Neural cell (in vitro differentiated cells): ENCODE measurements around the gene TNP2.

GRCh38 chr16:11093917-11094670, 149.7 kb downstream of the CLEC16A start:
- RAMPAGE, long total RNA: no peak

- RAMPAGE, long total RNA: no peak
Measured at GRCh38 chr16:11113622-11113903, 142.4 kb downstream of the SOCS1 start.

DNA sequence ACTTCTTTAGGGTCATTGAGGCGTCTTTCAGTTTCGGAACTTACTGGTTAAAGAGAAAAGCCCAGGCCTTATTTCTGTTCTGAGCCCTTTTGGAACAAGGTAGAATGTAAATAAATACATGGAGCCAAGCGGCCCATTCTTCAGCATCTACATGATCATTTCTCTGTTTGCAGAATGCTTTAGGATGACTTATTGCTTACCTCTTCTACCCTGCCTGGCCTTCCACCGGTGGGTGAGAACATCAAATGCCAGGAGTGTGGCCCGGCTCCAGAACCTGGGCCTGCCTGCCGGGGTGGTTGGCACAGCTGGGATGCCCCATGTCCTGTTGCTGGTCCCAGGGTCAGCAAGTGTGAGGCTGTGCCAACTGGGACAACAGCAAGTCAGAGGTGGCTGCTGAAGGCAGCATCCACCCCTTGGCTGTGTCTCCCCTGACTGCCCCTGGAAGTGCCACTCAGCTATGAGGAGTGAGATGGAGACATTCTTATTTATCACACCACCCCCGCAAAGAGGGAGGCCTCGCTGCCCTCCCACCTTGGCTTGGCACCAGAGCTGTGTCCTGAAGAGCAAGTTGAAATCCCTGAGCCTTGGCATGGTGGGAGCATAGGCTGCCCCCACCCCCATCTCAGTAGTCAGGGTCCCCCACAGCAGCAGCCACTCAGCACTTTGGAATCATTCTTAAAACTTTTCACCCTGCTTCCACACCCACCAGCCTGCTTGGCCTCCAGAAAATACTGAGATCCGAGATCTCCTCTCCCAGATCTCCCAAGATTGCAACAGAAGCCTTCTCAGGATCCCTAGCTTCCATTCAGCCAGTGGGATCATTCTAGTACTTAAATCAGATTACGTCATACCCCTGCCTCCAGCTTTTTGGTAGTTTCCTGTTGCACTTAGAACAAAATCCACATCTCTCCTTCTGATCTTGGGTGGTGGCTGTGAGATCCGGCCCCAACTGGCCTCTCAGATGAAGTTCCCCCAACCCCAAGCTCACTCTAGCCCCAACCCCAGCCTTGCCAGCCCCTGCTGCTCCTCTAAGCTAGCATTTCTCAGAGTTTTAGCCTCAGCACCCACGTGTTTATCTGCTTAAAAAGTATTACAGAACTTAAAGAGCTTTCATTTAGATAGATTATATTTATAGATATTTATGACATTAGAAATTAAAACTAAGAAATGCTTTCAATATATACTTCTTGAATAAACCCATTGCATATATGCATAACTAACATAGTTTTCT, 127.5 kb downstream of the SOCS1 start:
- RAMPAGE, long total RNA: no peak

GRCh38 chr16:11131750-11132079, 124.3 kb downstream of the SOCS1 start:
- RAMPAGE, long total RNA: no peak

GRCh38 chr16:11250959-11251779, 4.8 kb downstream of the SOCS1 start:
- RAMPAGE, long total RNA: no peak

DNA sequence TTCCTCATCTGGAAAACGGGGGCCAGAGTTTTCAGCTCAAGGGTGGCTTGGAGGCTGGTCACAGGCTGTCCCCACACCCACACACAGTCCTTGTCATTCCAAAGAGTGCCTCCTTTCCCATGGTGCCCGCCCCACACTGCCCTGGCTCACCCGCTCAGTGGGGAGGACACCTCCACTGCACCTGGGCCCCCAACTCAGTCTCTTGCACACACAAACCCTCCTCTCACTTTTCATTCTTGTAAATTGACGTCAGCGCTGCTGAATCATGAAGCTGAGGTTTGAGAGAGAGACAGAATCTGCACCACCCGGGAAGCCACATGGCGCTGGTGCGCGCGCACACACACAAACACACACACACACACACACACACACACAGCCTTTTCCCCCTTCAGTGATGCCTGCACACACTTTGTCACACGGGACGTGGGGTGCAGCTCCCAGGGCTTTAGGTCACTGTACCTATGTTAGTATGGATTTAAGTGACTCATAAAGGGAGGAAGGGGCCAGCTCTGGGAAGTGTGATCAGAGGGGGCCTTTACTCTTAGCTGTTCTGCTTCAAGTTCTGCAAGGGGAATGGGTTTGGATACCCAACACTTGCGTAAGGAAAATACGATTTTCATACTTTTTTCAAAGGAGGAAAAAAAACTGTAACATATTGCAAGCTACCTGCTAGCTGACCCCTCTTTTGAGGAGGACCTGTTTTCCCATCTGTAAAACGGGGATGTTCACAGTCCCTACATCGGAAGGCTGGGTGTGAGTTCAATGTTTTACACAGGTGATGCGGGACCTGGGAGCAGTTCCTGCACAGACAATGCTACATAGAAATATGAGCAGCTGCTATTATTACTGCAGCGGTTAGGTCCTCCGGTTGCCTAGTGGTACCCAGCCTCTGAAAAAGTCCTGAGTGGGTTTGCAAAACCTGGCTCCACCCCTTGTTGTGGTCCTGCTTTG, 3.8 kb downstream of the SOCS1 start:
- RAMPAGE, long total RNA: no peak

DNA sequence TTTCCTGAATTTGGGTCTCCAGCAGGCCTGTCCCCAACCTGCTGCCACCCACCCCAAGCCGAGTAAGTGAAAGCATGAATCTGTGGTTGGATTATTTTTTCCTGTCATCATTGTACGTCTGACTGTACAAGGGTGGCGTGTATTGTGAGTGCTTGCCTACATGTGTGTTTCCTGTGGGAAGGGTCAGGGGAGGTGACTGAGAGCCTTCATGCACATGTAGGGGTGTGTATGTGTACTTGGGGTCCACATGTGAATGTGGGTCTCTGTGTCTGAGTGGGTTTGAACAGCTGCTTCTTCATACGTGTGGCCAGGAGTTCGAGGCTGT, 5.3 kb downstream of the TNP2 start:
- RAMPAGE, long total RNA: no peak

DNA sequence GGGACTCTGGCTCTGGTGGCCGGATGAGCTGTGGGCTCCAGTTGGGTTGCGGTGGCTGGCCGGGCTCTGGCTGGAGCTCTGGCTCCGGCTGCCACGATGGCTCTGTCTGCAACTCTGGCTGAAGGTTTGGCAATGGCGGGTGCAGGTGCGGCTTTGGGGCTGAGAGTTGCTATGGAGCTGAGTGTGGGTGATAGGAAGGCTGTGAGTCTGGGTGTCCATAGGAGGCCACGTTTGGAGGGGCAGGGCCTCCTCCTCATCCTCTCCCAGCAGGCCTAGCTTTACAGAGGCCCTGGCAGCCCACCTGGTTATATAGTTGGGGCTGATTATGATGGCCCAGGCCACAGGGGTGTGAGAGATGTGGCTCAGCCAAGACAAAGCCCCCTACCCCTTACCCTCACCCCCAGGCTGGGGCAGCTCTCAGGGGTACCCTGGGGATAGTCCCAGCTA, at the start of gene TNP2:
TNP2 (minus strand) TSS at position 282 of the 447 bp plus-strand sequence.
- RAMPAGE, long total RNA: no peak

DNA sequence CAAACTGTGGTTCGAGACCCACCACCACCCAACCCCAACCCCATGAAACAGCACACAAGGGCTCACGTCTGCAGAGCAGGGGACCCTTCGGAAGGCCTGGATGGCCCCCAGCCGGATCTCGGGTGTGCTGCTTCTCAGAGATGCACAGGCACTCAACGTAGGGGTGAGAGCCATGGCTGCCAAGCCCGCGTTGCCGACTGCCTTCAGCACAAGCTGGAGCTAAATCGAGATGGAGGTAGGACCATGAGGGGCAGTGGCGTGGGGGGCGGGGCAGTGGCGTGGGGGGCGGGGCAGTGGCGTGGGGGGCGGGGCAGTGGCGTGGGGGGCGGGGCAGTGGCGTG, 33.5 kb downstream of the ENSG00000188897 start:
- RAMPAGE, long total RNA: no peak

GRCh38 chr16:11576567-11577511, 9.9 kb downstream of the LITAF start:
- RAMPAGE, long total RNA: no peak

- RAMPAGE, long total RNA: no peak
Measured at GRCh38 chr16:11585272-11586453, 1.1 kb downstream of the LITAF start.

GRCh38 chr16:11670801-11671424, 2.7 kb downstream of the SNN start:
- RAMPAGE, long total RNA: no peak

DNA sequence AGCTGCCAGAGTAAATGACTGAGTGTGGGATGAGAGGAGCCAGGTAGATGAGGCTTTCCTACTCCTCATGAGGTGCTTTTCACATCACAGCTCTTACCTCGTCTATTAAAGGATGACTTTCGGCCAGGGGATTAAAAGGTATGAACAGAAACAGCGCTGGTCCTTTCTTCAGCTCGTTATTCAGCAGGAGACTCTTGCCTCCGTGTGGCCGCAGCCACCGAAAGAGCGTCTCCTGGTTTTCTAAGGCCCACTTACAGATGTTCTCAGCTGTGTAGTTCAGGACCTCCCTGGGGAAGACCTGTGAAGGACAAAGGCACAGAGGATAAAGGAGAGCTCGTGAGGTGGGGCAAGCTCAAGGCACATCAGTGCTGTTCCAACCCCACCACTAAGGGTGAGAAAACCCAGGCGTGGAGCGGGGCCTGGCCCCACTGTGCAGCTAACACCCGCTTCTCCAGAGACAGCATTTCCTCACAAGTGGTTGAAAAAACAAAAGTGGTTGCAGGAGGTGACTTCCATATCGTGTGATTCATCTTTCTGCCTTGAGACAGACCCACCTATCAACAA, 29.9 kb downstream of the SNN start:
- RAMPAGE, long total RNA: no peak

DNA sequence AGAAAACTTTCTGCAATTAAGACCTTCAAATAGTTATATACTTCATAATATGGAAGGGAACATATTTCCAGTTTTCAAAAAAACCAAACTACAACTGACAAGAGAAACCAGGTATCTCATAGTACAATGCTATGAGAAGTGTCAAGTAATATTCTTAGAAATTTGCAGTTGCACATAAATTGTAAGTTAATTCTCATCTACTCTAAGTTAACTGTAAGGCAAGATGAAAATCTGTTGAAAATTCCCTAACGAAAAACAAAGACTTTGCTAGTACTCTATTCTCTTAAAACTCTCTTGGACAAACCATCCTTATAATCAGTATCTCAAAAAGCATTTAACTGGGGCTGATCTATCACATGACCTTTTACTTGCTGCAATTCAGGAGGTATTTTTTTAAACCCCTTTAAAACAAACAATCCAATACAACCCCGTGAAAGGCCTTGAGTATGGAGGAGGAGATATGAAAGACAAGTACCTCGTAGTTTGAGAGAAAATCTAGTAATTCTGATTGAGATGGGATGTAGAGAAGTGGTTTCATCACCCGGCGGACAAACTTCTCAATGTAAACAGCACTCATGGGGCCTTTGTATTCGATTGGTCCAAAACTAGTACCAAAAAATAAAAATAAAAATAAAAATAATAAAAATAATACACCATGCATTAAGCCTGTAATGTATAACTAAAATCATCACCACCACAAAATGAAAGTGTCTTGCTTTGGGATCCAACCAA, 12.3 kb downstream of the TXNDC11 start:
- RAMPAGE, long total RNA: no peak

DNA sequence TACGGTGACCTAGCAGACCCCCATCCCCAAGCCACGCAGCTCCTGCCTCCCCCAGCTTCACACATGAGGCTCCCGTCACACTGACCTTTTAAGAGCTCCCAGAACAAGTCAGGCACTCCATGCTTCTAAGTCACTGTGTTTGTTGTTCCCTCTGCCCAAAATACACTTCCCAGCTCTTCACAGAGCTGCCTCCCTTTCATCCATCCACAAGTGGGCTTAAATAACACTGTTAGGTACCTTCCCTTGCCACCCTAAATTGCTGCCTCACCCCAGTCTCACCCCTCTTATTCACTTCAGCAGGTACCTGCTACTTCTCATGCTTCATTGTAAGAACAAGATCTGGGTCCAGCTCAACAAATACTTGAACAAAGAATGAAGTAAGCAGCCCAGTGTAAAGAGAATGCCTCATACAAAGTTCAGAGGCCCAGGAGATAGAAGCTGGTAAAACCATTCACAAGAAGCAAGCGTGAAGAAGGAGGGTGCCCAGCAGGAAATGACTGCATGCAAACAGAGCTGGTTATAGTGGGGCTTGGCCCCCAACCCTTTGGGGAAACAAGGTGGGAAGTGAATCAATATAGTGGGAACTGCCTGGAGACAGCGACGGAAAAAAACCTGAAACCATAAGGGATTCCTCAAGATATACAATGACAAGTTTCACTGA, 5.7 kb downstream of the ZC3H7A start:
- RAMPAGE, long total RNA: no peak

- RAMPAGE, long total RNA: no peak
Measured at GRCh38 chr16:11793482-11794265, 3.4 kb downstream of the ZC3H7A start.

GRCh38 chr16:11794511-11795533, 2.2 kb downstream of the ZC3H7A start:
- RAMPAGE, long total RNA: no peak

DNA sequence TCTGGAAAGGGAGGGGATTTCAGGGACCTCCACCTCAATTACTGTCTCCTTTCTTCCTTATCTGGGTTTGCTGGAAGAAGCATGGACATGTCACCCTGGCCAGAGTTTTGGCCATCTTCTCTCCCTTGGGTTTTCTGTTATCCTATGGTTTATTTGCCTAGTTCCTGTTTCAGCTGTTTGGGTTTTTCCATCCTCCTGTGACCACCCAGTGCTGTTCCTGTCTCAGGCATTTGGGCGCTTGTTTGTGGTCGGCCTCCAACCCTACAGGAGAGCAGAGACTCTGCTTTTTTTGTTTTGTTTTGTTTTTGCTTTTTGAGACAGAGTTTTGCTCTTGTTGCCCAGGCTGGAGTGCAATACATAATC, 3.2 kb upstream of the ZC3H7A start:
- RAMPAGE, long total RNA: no peak

DNA sequence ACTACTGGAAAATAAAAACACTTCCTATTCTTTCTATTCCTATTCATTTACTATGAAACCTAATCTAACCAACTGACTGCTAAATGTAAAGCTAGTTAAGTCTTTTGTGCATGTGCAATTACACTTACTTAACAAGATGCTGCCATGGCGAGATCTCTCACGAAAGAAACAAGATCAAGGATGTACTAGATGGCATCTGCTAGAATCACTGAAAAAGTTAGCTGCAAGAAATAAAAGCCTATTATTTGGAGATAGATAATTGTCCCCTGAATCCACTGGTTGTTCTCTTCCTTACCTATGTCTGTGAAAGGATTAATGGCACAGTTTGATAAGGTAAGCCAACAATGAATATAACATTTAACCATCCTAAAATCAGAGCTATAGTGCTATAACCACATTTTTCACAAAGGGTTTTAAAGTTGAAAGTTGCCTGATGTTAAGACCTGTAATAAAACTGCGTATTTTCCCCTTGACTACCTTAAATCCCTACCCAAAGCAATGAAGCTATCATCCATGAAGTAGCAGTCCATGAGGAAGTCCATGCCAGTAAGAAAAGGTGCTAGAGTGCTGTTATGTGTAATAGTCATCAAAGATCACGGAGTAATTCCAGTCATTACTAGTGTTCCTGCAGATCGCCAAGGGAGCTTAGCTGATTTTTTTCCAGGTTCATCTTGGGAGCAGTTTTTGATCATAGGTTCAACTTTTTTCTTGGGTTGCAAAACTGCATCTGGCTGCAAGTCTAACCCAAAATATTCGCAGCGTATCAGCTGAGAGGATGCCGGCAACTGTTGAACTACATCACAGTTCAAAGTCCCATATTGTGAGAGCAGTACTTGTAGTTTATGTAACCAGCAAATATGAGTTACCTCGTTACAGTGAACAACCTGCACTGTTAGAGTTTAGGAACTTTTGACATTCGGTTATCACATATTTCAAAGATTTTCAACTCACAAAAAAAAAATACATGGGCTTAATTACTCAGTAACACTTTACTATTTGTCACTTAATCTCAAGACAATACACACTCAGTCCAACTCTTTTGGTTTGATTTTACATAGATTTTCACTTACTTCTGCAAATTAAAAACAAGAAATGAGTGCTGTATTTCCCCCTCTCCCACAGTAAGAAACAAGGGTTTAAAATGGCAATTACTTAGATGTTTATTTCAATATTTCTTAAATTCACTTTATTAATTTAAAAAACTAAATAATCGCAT, 18.2 kb upstream of the RSL1D1 start:
- RAMPAGE, long total RNA: no peak

DNA sequence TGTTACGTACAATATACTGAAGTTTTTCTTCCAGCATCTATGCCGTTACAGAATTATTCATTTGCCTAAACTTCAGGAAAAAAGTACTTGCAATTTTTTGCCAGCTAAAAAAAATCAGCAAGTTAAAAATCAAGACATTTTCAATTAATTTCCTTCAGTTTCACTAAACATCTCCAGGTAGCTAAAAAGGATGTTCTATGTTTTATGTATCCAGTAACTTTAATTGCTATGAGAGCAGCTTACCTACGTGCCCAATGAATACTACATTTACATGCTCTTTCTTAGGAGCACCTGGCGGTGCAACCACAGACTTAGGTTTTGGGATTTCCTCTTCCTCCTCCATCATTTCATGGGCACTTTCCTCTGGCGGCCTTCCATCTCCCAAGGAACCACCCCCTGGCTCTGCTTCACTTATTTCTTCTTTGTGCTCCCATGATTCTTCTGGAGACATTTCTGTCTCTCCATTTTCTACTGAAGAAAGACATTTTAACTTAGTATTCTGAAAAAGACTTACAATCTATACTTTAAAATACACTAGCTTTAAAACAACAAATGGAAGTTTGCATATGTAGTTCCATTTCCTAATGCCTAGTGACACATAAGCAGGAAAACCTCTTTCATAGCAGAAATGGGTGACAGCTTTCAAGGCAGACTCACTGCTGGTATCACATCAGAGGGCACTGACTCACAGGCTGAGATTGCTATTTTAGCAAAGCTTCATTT, 19.3 kb downstream of the GSPT1 start:
- RAMPAGE, long total RNA: no peak